Heart (tissue), 3 donors: Measurements from ENCODE around the genes SFMBT1, CHDH and ERC2.

DNA sequence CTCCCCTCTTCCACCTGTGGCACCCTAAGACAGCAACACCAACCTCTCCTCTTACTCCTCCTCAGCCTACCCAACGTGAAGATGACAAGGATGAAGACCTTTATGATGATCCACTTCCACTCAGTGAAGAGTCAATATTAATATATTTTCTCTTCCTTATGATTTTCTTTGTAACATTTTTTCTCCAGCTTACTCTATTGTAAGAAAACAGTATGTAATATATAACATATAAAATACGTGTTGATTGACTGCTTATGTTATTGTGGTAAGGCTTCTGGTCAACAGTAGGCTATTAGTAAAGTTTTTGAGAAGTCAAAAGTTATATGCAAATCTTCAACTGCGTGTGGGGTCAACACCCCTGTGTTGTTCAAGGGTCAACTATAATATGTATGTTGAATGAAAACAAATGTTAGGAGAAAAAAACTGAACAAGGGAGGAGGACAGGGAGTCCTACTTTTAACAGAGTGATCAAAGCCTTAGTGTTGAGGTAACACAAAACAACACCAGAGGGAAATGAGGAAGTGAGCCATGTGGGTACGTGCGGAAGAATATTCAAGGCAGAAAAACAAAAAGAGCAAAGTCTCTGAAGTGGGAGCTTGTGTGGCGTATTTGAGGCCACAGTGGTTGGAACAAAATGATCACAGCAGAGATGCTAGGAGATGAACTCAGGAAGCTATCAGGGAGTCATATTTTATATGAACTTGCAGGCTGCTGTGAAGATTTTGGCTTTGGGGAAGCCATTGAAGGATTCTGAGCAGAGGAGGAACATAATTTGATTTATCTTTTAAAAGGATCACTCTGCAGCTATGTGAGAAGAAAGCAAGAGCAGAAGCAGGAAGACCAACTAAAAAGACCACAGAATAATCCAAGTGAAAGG lies 62.5 kb downstream of the SFMBT1 start:
- RAMPAGE, long total RNA, 2 experiments, result no peak in any of the 2 experiments

DNA sequence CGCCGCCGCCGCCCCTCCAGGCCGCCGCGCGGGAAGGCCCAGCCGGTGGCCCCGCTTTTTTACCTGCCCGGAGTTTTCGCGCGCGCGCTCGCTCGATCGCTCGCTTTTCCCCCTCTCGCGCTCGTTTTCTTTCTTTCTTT lies 250 bp downstream of the SFMBT1 start:
- RAMPAGE, long total RNA, 2 experiments, result no peak in any of the 2 experiments

- RAMPAGE, long total RNA, 2 experiments, result no peak in any of the 2 experiments
Measured at GRCh38 chr3:53045893-53046193, at the start of gene SFMBT1. Gene SFMBT1 (minus strand): TSS chr3:53046073.

DNA sequence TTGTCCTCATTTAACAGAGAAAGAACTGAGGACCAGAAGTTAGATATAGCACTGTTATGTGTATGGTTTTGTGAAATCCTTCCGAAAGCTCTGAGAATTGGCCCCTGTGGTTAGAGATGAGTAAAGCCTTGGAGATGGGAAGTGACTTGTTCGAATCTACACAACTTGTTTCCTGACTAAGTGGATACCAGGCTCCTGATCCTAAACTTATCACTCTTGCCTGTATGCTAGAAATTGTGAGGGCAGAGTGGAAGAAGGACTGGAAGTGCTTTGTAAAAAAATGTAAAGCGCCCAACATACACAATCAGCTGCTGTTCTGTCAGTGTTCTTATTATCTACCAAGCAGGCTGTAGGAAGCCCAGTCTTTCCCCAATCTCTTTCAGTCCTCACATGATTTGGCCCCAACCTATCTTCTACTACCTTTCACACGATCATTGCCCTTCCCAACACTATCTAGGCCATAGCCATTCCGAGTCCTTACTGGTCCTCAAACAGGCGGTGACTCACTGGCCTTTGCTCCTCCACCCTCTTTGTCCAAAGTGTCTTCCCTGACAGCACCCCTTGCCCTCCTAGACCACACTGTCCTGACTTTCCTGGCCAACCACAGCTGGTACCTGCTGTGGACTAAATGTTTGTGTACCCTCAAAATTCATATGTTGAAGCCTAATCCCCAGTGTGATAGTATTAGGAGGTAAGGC lies 778 bp upstream of the RFT1 start:
- RAMPAGE, long total RNA, 2 experiments, result no peak in any of the 2 experiments

- RAMPAGE, long total RNA, 2 experiments, result no peak in any of the 2 experiments
Measured at GRCh38 chr3:53150186-53150796, 10.7 kb upstream of the PRKCD start.

GRCh38 chr3:53152235-53152456 lies 8.9 kb upstream of the PRKCD start:
- RAMPAGE, long total RNA, 2 experiments, result no peak in any of the 2 experiments

- RAMPAGE, long total RNA, 2 experiments, result no peak in any of the 2 experiments
Measured at GRCh38 chr3:53163142-53164082, 2.4 kb downstream of the PRKCD start.

DNA sequence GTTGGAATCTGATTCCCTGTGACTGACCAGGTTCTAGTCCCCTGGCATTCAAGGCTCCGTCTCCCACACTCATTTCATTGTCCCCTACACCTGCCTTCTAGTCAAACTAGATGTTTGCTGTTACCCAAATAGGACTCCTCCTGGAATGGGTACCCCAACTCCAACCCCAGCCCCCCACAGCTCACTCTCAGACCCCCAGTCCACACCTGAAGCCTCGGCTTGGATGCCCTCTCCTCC lies 38.0 kb downstream of the TKT start:
- RAMPAGE, long total RNA, 2 experiments, result no peak in any of the 2 experiments

DNA sequence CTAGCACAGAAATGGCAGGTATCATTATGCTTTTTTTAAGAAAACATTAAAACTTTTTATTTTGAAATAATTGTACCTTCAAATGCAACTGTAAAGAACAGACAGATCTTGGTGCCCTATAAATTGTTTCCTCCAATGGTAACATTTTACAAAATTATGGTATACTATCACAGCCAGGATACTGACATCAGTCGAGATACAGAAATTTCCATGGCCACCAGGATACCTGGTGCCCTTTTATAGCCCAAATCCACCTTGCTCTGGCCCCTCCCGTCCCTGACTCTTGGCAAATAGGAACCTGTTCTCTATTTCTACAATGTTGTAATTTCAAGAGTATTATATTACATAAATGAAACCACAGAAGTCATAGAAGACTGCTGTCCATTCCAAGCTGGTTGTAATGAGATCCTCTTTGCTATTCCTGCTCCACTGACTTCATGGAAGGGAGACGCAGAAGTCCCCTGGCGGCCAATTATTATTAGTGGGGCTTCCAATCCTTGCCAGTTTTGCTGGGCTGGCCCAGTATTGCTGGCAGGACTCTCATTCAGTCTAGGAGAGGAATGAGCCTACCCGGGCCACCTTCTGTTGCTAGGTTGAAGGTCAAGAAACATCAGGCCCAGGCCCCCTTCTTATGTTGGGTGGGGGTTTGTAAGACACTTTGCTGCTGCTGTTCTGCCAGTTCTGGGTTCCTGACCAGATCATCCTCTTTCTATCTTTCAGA lies 26.7 kb downstream of the DCP1A start:
- RAMPAGE, long total RNA, 2 experiments, result no peak in any of the 2 experiments

DNA sequence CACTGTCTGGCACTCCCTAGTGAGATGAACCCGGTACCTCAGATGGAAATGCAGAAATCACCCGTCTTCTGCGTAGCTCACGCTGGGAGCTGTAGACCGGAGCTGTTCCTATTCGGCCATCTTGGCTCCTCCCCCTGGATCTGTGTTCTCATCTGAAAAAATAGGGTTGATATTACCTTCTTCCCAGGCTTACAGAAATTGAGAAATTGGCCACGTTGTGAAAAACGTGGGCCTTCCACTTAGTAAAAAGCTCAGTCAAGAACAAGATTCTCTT lies 23.8 kb upstream of the DCP1A start:
- RAMPAGE, long total RNA, 2 experiments, result no peak in any of the 2 experiments

DNA sequence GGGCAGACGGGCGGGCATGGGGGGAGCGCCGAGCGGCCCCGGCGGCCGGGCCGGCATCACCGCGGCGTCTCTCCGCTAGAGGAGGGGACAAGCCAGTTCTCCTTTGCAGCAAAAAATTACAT lies 207 bp downstream of the CACNA1D start:
- RAMPAGE, long total RNA, 2 experiments, result no peak in any of the 2 experiments

GRCh38 chr3:53525706-53526390 lies 31.4 kb downstream of the CACNA1D start:
- RAMPAGE, long total RNA, 2 experiments, result no peak in any of the 2 experiments

DNA sequence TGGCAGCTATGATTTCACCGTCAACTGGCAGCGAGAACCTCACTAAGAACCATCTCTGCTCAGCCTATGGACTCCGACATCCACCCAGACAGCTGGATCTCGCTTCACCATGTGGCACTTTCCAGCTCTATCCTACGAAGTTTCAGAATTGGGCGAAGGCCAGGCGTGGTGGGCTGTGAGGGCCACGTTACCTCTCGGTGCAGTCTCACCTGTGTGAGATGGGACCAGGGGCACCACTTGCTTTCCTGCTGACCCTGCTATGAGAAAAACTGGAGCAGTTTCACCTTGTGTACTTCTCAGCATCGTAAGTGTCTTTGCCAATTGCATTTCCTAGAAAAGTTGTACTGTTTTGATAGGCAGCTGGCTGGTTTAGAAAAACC lies 32.3 kb downstream of the CHDH start:
- RAMPAGE, long total RNA, 2 experiments, result no peak in any of the 2 experiments

DNA sequence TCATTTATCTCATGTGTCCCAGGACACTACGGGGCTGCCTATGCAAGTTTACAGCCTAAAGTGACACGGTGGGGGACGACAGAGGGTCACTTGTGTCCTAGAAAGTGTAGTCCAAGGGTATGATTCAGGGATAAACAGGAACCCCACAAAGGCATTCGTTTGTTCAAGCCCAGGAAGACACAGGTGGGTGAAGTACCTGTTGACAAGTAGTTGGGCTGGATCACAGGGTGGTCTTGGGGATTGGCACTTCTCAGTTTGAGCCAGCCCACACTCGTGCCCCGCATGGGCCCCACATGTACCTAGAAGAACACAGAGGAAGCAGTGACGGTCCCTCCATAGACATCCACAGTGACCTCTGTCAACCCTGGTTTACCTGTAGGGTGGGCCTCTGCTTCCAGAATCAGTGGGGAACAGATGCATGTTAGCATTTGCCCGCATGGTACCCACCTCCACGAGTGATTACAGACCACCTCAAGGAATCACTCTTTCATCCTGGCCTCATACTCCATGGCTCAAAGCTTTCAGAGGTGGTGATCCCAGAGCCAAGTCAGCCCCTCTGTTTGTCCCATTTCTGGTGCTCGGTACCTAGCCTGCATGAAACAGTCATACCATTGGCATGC lies 27.4 kb downstream of the CHDH start:
- RAMPAGE, long total RNA, 2 experiments, result no peak in any of the 2 experiments

DNA sequence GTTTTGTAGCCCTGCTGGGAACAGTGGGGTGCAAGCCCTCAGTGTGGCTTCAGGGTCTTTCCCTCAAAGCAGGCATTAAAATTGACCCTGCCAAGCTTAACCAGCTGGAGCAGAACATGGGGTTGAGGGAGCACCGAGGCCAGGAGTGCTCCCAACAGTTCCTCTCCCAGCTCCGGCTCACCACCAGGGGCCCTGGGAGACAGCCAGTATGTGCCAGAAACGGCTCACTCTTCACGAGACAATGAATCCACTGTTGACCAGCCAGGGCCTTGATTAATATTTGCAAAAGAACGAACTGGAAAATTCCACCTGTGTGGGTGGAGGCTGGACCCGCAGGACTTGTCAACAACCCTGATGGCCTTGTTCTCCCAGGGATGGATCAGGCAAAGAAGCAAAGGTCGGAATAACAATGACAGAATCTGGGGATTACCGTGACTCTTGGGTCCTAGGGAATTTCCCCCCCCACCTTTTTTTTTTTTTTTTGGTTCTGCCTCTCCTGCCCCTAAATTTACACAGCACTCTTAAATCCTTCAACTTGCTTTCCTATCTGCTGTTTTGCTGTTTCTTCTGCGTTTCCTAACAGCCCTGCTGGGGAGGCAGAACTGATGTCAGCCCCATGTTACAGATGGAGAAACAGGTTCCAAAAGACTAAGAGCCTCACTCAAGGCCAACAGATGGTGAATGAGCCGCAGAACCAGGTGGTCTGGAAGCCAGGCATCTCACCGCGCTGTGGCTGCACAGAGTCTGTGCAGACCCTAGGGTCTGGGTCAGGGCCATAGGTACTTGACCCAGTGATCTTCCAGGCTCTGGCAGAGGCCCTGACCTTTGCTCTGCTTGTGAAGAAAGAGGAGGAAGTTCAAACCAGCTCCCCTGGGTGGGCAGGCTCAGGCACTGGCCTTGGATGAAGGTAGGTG lies 3.2 kb downstream of the CHDH start:
- RAMPAGE, long total RNA, 2 experiments, result no peak in any of the 2 experiments

DNA sequence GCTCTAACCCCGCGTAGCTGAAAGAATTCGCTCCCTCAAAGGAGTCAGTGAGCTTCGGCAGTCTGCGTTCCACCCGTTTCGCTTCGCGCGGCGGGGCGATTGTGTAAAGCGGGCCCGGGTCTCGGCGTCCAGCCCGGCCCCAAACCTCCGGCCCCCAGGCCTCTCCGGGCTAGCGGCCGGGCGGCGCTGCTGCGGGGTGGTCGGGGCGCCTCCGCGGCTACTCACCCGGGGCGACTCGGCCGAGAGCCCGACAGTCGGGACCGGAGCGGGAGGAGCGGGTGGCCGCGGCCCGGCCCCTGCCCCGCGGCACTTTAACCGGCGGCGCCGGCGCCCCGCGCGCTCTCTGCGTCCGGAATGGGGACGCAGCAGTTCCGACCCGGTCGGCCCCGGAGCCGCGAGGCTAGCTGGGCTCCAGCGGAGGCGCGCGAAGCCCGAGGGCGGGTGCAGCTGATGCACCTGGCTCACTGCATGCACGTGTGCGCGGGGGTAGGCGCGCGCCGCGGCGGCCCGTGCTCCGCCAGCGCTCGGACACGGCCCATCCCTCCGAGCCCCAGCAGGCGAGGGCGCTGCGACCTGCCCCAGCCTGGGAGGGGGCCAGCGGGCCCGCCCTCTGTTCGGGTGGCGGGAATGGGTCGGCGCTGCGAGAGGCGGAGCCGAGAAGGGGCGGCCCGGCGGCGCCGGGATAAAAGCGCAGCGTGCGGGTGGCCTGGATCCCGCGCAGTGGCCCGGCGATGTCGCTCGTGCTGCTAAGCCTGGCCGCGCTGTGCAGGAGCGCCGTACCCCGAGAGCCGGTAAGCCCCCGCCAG lies at the start of gene CHDH:
TSS of gene CHDH (minus strand) at position 562 of the 806 bp plus-strand sequence.
- RAMPAGE, long total RNA, 2 experiments, result no peak in any of the 2 experiments

GRCh38 chr3:53880350-53880852 lies 1.6 kb downstream of the ACTR8 start:
- RAMPAGE, long total RNA, 2 experiments, result no peak in any of the 2 experiments

- RAMPAGE, long total RNA, 2 experiments, result no peak in any of the 2 experiments
Measured at GRCh38 chr3:54121643-54122524, 468 bp upstream of the CACNA2D3 start.

GRCh38 chr3:55484079-55484679 lies 2.9 kb downstream of the WNT5A start:
- RAMPAGE, long total RNA, 2 experiments, result no peak in any of the 2 experiments

- RAMPAGE, long total RNA, 2 experiments, result start-site peak on the minus strand in 1 of 2 experiments, at chr3:56468355-56468465 at its widest, 29 reads per replicate
Measured at GRCh38 chr3:56468044-56468914, at the start of gene ERC2. Gene ERC2 (minus strand): TSS chr3:56468467.